Helper T cell (primary cell): ENCODE measurements around a stretch of chr19.

DNA sequence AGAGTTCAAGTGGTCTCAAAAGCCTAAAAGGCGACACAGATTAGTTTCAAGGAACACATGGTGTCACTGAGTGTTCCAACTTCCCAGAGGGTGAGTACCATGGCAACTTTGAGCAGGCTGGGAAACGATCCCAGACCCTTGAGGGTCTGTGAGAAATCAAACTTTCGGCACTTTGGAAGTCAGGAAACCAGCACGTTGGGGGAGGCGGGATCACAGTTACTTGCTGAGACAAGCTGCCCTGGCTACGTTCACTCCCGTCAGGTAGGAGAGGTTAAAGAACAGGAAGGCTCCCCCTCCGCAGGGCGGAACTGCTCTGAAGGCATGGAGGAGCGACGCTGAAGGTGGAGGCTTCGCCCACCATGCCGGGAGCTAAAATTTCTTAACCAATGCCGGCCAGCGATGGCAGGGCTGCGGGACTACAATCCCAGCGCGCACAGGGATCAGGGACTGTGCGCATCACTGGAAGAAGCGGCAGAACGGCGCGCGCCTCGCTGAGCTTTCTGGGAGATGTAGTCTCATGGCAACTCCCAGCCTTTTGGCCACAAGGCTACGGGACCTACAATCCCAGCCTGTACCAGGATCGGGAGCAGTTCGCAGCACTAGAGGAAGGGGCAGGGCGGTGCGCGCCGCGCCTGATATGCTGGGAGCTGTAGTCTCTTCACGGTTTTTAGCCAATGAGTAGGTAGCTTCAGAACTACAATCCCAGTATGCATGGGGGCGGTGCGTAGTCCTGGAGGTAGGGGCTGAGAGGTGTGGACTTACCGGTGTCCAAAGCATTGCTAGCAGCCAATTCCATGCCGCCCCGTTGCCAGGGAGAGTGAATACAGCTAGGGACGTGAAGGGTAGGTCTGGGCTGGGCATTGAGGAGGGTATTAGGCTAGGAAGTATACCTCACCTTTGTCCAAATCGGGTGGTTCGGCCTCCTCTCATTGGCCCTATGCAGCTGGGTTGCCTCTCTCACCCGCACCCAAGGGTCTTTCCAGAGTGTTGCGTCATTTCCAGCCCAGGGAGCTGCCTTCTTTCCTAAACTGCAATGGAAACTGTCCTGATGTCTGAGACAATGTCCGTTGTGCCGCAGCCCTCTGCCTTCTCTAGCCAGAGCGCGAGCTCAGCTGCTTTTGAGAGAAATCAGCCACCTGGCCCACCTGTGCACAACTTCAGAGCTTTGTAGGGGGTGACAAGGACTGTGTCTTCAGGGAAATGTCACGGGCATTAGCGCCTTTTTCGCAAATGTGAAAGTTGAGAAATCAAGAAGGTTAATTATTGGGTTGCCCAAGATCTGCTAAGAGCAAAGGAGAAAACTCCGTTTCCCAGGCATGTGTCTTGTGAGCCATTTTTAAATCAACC is 12.8 kb upstream of the ZNF682 start:
- PRO-cap, 2 experiments, result peak in 2 of 2 experiments; most common plus-strand start position 318 of the sequence (in 1); most common minus-strand start position 601 of the sequence (in 1)

DNA sequence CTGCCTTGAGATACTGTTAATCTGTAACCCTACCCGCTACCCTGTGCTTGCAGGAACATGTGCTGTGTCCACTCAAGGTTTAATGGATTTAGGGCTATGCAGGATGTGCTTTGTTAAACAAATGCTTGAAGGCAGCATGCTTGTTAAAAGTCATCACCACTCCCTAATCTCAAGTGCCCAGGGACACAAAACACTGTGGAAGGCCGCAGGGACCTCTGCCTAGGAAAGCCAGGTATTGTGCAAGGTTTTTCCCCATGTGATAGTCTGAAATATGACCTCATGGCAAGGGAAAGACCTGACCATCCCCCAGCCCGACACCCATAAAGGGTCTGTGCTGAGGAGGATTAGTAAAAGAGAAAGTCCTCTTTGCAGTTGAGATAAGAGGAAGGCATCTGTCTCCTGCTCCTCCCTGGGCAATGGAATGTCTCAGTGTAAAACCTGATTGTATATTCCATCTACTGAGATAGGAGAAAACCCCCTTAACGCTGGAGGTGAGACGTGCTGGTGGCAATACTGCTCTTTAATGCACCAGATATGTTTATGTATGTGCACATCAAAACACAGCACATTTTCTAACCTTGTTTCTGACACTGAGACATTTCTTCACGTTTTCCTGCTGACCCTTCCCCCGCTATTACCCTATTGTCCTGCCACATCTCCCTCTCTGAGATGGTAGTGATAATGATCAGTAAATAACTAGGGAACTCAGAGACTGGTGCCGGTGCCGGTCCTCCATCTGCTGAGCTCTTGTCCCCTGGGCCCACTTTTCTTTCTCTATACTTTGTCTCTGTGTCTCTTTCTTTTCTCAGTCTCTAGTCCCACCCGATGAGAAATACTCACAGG is 4.9 kb downstream of the ZNF90 start:
- PRO-cap, 2 experiments, result no peak in any of the 2 experiments

GRCh38 chr19:20152496-20152927 is 14.5 kb upstream of the ZNF486 start:
- PRO-cap, 2 experiments, result no peak in any of the 2 experiments

DNA sequence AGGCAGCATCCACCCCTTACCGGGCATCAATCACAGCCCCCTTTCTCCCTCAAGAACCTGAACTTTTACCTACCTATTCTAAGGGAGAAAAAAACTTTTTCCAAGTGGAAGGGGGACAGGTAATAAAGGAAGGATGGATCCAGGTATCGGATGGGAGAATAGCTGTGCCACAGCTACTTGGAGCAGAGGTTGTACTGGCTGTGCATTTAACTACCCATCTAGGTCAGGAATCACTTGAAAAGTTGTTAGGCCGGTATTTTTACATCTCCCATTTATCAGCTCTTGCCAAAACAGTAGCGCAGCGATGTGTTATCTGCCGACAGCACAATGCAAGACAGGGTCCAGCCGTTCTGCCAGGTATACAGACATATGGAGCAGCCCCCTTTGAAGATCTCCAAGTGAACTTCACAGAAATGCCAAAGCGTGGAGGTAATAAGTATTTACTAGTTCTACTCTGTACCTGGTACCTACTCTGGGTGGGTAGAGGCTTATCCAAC is 80.3 kb downstream of the ZNF486 start:
- PRO-cap, 2 experiments, result no peak in any of the 2 experiments

- PRO-cap, 2 experiments, result no peak in any of the 2 experiments
Measured at GRCh38 chr19:20612625-20612817, 46.9 kb upstream of the ZNF737 start.

DNA sequence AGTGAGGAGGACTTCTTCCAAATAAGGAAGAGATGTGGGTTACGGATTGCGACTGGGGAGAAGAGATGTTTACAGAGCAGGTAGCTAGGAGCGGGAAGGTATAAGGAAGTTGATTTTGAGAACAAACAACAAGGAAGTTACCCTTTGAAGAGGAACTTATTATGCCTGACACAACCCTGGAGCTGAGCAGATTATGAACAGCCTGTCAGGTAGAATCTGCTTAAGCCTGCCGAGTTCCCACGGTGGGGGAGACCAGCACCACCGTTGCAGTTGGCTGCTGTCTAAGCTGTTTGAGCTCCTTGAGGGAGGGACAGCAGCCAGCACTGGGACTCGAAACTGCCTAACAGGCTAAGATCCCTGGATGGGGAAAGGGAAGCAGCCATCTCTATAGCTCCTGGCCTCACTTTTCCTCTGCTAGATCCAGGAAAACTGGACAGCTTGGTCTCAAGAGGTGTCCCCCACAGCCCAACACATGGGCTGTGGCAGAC is 6.6 kb upstream of the ZNF66 start:
- PRO-cap, 2 experiments, result no peak in any of the 2 experiments

DNA sequence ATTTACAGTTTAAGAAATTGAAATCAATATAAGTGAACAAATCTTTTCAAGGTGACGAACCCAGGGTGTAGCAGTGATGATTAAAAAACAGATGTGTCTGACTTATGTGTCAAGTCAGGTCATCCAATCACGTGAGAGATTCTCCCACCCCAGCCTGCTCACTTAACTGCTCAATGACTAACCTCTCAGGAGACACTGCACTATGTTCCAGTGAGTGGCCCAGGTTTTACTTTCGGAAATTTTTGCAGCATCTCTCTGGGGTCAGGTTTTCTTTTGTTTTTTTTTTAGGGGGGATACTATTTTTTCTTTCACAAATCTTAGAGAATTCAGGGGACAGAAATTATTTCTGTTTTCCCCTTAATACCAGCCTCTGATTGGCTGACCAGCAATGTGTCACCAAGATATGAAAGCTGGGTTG is 60.7 kb downstream of the ZNF429 start:
- PRO-cap, 2 experiments, result no peak in any of the 2 experiments

GRCh38 chr19:21570091-21570787 is 64.8 kb downstream of the ZNF429 start:
- PRO-cap, 2 experiments, result no peak in any of the 2 experiments

- PRO-cap, 2 experiments, result no peak in any of the 2 experiments
Measured at GRCh38 chr19:21805937-21806767, 29.8 kb downstream of the ZNF43 start.

GRCh38 chr19:23347633-23348192 is 47.6 kb downstream of the ZNF91 start:
- PRO-cap, 2 experiments, result no peak in any of the 2 experiments

GRCh38 chr19:23379586-23380075 is 15.6 kb downstream of the ZNF91 start:
- PRO-cap, 2 experiments, result peak in 2 of 2 experiments; most common minus-strand start chr19:23379831 (in 1)

DNA sequence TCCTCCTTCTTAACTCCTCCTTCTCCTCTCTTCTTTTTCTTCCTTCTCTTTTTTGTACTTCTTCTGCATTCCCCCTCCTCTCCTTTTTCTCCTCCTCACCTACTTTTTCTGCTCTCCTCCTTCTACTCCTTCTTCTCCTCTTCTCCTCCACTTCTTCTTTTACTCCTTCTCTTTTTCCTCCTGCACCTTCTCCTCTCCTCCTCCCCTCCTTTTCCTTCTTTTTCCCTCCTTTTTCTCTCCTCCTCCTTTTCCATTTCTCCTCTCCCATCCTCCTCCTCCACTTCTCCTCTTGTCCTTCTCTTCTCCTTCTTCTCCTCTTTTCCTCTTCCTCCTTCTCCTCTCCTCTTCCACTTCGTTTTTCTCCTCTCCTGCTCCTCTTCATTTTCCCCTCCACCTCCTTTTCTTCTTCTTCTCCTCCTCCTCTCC is 72.4 kb upstream of the ZNF91 start:
- PRO-cap, 2 experiments, result no peak in any of the 2 experiments

DNA sequence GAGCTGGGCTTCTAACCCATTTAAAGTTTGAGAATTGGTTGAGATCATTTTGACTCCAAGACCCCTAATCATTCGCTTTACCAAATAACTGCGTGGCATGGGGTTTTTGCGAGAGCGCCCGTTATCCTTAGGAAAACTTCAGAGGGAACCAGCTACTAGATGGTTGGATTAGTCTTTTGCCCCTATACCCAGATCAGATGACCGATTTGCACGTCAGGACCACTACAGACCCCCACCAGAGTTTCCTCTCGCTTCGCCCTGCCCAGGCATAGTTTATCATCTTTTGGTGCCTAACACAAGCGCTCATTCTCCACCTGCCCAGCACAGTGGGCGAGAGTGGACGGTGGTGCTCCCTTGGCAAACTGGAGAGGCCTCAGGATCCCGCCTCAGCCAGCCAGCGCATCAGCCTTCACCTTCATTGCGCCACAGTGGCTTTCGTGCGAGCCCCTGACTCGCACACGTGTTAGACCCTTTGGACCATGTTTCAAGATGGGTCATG is 85.2 kb upstream of the ZNF254 start:
- PRO-cap, 2 experiments, result no peak in any of the 2 experiments

DNA sequence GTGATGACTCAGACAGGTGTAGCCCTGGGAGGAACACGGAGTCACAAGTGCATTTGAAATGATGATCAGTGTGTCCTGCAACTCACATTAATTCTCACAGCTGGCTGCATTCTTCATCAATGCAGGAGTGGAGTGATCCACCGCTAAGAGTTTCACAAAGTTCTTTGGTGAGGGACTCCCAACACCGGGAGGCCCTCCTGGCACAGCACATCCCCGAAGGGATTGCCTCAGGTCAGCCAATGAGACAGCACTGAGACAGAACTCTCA is 82.7 kb upstream of the ZNF254 start:
- PRO-cap, 2 experiments, result peak in 1 of 2 experiments; most common minus-strand start position 152 of the sequence (in 1)

DNA sequence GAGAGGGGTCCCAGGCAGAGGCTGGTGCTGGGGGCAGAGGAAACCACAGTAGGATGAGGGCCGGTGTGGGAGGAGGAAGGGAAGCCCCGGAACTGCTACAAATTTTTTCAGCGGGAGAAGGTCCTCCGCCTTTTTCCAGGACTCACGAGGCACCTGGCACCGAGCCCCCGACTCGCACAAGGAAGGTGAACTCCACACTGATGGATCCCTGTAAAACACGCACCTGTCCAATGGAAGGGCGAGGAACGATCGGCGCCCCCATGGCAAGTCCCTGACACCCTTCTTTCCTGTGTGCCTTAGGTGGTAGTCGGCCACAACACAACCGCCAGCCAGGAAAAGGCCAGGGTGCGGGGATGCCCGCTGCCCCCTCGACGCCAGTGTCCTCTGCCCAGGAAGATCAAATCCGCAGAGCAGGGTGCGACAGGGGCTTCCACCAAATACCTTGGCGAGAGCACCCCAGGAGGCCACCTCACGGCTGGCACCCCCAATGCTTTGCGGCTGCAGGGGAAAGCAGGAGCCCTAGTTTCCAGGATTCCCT is 91.1 kb downstream of the ZNF254 start:
- PRO-cap, 2 experiments, result no peak in any of the 2 experiments

DNA sequence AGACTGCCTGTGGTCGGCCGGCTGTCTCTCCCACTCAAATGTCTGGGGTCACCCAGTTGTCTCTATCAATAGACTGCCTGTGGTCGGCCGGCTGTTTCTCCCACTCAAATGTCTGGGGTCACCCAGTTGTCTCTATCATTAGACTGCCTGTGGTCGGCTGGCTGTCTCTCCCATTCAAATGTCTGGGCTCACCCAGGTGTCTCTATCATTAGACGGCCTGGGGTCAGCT is 1555.6 kb downstream of the UQCRFS1 start:
- PRO-cap, 2 experiments, result no peak in any of the 2 experiments

GRCh38 chr19:27767841-27768790 is 1444.8 kb downstream of the UQCRFS1 start:
- PRO-cap, 2 experiments, result no peak in any of the 2 experiments

- PRO-cap, 2 experiments, result no peak in any of the 2 experiments
Measured at GRCh38 chr19:27900890-27901363, 1312.0 kb downstream of the UQCRFS1 start.

GRCh38 chr19:28444769-28445600 is 768.0 kb downstream of the UQCRFS1 start:
- PRO-cap, 2 experiments, result no peak in any of the 2 experiments

GRCh38 chr19:28508521-28509249 is 704.3 kb downstream of the UQCRFS1 start:
- PRO-cap, 2 experiments, result no peak in any of the 2 experiments